GM12892 (cell line): ENCODE measurements around the genes DEFB114, DEFB113, PKHD1, IL17F and EFHC1.

DNA sequence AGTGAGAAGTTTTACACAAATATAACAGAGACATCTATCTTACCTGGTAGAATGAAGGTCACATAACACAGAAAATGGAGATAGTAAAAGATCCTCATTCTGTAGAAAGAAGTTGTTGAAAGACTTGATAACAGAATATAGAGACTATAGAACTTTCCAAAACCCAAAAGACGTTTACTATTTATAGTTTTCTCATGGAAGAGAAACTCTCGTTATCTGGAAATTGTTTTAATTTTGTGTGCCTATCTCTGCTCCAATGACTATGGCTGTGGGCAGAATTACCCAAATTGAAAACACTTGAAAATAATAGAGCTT is at the start of gene DEFB114:
DEFB114 (minus strand) TSS at position 157 of the 315 bp plus-strand sequence.
- RRBS: no CpG with 5 or more reads among the region's 2 CpGs

GRCh38 chr6:49969552-49969920 is at the start of gene DEFB113:
Gene DEFB113, minus strand, starts transcription at chr6:49969625.
- RRBS: no CpG with 5 or more reads among the region's 2 CpGs

DNA sequence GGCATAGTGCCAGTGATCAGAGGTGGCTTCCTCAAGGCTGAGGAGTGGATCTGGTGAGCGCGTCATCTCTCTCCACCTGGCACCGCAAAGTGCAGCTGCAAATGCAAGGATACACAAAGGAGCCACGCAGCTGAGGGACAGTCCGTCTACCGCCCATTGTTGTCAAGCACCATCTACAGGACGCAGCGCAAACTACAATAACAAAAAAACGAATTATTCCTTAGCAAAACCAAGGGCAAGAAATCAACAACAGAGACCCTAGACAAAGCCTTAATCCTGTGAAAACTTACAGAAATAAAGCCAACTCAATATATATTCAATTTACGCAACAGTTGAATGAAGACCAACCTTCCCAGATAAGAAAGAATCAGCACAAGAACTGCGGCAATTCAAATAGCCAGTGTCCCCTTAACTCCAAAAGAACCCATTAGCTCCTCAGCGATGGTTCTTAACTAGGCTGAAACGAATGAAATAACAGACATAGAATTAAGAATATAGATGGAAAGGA is 9.2 kb upstream of the DEFB110 start:
- RRBS: no CpG with 5 or more reads among the region's 13 CpGs

- RRBS: 37% methylated on average over 11 of the region's 39 CpGs
These were observed 1.9 kb downstream of the TFAP2B start for GRCh38 chr6:50820227-50821258.

DNA sequence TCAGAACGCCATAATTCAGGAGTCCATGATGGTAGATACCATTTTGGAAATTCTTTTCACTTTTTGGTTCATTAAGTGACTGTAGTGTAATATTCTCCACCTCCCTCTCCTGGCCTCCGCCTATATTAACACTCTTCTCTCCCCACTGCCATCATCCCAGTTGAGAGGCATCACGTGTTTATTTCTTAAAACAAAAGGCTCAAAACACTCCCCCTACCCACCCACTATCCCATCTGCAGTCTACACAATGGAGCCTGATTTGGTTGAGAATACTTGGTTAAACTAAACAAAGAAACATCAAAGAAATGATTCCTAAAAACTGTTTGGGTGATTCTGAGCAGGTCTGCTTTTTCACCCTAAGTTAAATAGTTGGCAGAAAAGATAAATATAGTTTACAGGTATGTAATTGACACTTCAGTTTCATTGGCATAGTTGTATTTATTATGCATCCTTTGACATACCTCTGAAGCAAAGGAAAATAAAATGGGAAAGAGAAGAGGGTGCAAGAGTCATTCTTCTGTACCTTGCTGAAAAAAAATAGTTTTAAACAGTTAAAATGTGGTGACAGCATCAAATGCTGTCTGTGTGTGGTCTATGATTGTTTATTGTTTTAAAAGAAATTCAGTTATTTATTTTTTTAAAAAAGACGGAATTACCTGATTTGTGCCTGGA is 6.0 kb downstream of the TFAP2B start:
- RRBS: no CpG with 5 or more reads among the region's 4 CpGs

DNA sequence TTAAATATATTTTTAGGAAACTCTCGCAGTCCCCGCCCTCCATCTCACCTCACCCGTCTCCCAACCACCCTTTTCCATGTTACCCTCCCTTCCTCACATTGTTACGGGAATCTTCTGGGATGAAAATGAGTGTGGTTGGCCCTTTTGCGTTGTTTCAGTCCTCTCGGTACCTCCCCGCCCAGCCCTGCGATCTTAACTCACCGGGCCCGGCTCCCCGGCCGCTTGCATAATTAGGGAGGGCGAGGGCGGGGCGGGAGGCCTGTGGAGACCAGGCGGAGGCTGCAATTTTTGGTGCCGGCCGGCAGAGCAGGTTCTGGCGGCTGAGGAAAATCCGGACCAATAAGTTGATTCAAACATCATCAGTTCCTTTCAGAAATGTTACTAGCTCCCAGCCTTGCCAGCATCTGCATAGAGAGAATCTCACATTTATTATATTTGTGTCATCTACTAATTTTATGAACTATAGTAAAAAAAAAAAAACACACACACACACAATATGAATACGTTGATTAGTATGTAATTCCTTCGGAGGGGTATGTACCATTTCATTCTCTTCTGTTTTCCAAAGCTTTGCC is 25.2 kb downstream of the TFAP2B start:
- RRBS: no CpG with 5 or more reads among the region's 22 CpGs

DNA sequence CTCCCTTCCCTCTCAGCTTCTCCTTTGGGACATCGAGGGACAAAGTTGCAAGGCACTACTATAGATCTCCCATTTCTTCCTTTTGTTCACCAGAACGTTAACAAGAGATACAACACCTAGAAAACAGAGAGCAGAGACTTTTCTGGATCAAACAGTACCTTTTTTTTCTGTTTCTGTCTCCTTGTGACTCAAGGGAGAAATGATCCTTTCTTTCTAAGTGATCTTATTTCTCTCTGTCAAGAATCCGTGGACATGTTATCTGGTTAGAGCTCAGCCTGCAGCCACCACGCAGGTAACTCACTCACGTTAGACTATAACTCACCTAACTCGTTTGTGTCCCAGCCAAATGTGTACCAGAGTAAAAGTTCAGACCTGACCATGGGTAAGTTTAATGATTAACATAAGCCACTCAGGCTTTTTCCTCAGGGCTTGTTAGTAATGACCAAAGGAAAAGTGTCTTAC is at the start of gene PKHD1:
PKHD1 (minus strand) TSS at position 338 of the 462 bp plus-strand sequence.
- RRBS: no CpG with 5 or more reads among the region's 6 CpGs

GRCh38 chr6:52244417-52244529 is at the start of gene IL17F:
Gene IL17F, minus strand, starts transcription at chr6:52244500.
- RRBS: no CpG with 5 or more reads among the region's 1 CpG

GRCh38 chr6:52362306-52363393 is 699 bp downstream of the PAQR8 start:
- RRBS: 1% methylated on average over 13 of the region's 71 CpGs

GRCh38 chr6:52370183-52370686 is 8.3 kb downstream of the PAQR8 start:
- RRBS: no CpG with 5 or more reads among the region's 5 CpGs

DNA sequence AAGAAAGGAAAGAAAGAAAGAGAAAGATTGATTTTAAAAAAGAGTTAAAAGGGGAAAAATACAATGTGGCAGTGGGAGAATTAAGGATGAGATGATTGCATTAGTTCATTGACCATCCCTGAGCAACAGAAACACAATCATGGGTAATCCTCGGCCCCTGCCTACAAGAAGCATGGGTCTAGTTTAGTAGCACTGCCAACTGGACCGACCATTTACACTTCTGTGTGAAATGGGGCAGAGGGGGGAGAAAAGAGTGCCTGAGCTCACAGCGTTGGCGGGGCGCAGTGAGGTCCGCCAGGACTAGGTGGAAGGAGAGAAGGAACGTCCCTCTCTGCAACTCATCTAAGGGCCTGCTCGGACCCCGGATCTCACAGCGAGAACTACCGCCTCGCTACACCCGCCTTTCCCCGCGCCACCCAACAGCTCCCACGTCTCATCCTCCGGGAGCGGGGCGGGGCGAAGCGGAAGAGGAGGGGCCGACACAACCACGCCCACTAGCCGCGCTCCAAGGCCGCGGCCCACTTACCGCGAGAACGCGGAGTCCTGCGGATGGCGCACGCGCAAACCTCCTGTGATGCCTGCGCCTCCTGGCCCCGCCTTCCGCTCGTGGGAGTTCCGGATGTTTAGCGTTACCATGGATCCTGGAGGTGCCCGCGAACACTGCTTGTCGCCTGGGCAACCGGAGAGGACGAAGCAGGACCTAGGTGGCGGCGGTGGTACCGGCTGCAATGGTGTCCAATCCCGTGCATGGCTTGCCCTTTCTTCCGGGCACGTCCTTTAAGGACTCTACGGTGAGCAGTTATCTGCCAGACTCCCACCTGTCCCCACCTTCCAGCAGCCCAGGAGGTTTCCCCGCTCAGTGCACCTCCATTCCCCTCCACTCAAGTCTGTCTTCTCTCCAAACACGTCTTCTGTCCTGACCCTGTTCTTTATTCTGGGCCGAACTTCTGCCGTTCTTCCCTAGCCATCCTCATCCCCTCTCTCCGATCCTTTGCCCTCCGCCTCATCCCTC is at the start of gene EFHC1:
EFHC1 (plus strand) TSS at position 660 of the 1,012 bp plus-strand sequence.
- RRBS: 1% methylated on average over 15 of the region's 59 CpGs

DNA sequence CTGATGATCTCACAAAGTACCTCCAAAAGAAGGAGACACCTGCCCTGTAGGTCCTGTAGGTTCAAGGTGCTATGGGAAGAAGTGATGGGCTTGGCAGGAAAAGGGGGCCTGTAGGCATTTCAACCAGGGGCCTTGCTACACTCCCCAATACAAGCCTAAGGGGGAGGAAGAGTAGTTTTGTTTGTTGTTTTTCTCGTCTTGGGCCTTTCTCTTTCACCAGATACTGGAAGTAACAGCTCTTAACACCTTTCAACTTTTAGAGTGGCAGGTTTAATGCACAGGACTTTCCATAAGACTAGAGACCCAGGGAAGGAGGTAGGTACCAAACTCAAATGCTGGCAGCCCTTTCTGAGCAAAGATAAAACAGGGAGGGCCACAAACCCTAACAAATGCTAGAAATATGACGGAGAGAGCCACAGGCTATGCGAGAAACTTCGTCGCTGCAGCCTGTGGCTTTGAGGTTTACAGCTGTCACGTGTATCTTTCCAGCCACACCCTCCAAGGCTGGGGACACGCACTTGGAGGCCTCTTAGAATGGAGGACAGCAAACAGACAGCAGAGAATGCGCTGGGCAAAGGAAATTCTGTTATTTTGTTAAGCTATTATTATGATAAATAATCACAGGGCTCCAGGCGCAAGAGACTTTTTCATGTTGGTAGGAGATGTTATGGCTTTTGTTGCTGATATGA is 2.2 kb downstream of the TRAM2 start:
- RRBS: no CpG with 5 or more reads among the region's 9 CpGs

DNA sequence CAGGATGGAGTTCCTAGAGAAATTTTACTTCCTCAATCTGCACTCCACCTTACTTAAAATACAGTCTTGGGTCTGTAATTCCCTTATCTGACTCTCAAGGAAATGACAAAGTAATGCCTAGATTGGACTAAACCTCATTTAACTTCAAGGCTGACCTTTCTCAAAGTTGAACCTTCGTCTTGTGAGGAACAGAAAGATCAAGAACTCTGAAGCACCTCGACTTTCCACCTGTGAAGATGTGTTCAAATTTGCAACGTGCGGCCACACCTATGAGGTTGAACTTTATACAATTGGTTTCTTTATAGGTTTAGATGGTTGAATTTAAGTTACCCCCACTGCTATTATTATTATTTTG is 1.2 kb upstream of the TRAM2 start:
- RRBS: no CpG with 5 or more reads among the region's 4 CpGs

DNA sequence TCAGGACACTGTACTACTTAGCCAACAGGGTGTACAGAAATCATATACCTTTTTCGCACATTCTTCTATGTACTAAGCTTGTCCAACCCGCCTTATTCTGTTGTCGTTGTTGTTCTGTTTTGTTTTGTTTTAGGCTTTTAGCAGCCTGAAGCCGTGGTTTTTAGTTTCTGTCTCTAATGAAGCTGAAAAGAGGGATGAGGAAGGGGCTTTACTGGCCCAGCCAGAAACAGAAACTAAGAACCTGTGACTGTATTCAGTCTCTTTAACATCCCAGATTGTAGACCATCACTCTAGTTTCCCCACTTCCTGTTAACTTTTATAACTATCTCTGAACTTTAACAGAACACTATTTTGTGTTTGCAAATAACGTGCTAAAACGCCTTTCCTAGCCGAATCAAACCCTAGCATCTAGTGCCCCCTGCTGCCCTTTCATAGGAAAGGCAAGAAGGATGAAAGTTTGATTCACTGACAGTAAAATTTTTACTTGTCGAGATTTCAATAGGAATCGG is 7.4 kb upstream of the TMEM14A start:
- RRBS: no CpG with 5 or more reads among the region's 9 CpGs

GRCh38 chr6:52993908-52994415 is 1.1 kb downstream of the GSTA4 start:
- RRBS: no CpG with 5 or more reads among the region's 18 CpGs

DNA sequence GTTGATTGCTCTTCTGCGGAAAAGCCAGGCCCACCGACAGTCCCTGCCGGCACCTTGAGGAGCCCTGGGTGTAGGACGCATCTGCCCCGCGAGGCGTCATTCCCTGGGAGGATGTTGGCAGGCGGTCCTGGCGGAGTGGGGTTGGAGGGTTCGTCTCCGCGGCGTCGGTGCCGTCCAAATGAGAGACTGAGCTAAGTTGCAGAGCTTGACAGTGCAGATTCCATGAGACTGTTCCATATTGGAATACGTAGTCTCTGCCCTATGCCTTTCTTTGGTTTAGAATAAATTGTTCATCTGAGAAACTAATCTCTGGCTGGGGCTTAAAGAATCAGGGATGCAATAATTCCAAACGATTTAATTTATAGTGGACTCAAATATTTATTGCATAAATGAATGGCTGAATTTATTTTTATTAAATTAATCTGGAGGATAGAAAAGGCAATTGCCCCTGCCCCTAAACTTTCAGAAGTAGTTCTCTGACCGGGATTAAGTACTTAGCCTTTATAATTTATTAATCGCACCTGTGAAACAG is 1.1 kb downstream of the FBXO9 start:
- RRBS: no CpG with 5 or more reads among the region's 19 CpGs

DNA sequence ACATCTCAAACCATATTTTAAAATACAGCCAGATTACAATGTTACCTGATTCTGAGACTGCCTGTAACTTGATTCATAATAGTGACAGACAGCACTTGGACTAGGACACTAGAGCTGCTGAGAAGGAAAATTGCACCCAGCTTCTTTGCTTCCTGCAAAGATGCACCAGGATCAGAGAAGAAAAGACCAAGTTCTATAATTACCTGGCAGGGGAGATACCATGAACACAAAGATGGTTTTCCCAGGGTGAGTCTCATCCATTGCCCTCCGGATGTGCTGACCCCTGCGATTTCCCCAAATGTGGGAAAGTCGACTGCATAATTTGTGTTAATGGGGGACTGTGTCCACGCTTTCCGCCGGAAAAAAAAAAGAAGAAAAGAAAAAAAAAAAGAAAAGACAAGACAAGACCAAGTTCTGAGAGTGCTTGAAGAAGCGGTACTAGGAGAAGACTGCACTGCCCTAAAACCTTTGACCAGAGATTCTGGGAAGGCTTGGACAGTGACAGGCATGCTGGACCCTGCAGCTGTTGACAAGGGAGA is 70.5 kb upstream of the GCM1 start:
- RRBS: no CpG with 5 or more reads among the region's 7 CpGs

GRCh38 chr6:53320777-53321414 is 27.9 kb downstream of the ELOVL5 start:
- RRBS: no CpG with 5 or more reads among the region's 8 CpGs

DNA sequence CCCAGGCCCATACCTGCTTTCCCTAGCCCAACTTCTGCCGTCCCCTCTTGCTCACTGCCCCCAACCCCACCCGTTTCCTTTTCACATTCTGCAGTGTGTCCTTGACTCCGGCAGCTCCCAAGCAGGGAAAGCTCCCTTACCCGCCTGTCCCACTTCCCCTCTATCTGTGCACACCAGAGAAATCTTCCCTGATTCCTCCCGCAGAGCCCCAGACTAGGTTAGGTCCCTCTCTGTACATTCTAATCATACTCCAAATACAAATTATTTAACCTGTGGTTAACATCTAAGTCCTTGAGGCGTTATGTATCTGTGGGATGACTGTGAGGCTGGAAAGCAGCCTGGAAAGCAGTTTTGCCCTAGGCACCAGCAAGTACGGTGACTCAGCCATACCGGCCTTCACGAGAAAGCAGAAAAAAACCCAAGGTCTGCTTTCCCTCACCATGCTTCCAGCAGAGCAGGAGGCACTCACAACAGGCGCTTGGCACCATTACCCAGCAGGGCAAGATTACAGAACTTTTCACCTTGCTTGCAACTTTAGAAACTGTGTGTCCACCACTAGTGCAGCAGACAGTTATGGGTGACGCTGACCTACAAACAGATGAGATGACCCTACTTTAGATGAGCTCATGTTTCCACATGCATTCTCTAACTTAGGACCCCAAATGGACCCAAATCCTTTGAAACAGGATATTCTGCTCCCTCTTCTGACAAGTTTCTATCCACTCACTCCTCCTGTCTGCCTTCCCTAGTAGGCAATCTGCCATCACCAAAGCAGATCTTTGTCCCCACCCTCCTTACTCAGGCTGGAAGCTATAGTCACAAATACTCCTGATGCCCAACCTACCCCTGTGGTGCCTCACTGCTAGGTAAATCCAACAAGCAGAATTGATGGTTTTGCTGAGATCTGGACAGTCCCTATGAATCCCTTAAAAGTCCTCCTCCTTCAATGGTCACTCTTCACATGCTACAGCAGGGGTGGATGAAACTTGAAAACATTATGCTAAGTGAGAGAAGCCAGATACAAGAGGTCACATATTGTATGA is 22.0 kb downstream of the ELOVL5 start:
- RRBS: no CpG with 5 or more reads among the region's 11 CpGs

- RRBS: no CpG with 5 or more reads among the region's 2 CpGs
These were observed 16.9 kb downstream of the ELOVL5 start for GRCh38 chr6:53331927-53332237.